PC-3 (cell line): Measurements from ENCODE around the gene C22orf39.

GRCh38 chr22:17972194-17973053, 51.9 kb downstream of the MICAL3 start:
- RAMPAGE, long total RNA, result no peak

GRCh38 chr22:18032336-18033067, 8.1 kb upstream of the MICAL3 start:
- RAMPAGE, long total RNA, result no peak

GRCh38 chr22:18057480-18058104, 20.2 kb upstream of the PEX26 start:
- RAMPAGE, long total RNA, result no peak

DNA sequence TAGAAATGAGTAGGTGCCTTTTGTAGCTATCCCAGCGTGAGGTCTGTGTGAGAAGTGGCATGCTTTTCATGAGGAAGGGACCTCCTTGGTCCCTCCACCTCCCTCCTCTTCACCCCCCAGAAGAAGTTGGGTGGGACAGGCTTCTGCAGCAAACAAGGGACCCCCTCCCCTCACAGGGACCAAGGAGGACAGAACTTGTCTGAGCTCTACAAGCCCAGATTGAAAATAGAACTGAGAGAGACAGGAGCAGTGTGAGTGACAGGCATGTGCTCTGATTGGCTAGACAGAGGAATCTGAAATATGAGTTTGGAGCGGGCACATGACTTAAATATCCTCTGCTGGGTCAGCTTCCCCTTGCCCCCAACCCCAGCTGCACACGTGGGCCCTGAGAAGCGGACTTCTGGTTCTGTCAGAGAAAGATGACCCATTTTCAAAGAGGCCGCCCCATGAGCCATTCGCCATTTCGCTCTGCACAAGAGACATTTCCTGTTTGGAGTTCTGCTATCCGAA, 5.2 kb downstream of the TUBA8 start:
- RAMPAGE, long total RNA, result no peak

DNA sequence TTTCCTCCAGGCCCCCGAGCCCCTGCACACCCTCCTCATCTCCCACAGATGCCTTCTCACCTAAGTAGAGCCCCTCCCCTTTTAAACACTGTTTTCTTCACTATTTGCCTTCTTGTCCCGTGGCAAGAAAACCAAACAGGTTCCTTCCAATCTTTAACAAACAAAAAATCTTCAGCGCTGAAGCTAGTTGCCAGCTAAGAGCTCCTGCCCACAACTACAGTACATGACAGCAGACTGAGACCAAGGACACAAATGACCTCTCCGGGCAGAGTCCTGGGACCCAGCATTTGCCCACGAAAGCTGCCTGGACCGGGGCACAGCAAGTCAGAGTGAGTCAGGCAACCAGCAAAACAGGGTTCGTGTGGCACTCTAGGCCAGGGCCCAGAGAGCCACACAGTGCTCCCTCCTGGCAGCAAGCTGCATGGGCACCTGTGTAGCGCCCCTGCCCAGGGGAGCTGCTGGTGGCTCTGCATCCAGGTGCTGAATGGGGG, 63.7 kb downstream of the DGCR2 start:
- RAMPAGE, long total RNA, result no peak

DNA sequence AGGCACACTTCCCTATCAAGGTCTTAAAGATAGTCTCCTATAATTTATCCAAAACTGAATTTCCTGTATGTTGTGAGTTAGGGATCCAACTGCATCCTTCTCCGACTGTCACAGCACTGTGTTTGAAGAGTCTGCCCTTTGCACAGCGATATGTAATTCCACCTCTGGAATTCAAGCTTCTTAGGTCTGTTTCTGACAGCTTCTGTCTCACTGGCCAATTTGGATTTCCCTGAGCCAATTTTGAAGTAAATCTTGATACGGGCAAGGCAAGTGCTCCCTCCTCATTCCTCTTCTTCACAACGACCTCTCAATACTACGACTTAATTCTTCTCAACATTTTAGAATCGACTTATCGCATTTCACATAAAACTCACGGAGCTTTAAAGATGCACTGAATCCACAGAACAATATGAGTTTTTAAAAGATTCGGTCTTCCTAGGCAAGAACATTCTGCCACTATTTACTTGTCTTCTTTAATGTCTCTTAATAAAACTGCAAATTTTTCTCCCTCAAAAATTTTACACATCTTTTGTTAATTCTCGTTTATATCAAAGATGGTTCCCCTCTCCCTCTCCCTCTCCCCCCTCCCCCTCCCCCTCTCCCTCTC, 39.0 kb downstream of the DGCR2 start:
- RAMPAGE, long total RNA, result no peak

- RAMPAGE, long total RNA, result no peak
These were observed 293 bp upstream of the DGCR2 start for GRCh38 chr22:19122514-19122895.

- RAMPAGE, long total RNA, result no peak
These were observed 6.6 kb downstream of the ESS2 start for GRCh38 chr22:19137831-19138298.

- RAMPAGE, long total RNA, result no peak
These were observed 883 bp downstream of the SLC25A1 start for GRCh38 chr22:19177584-19178122.

DNA sequence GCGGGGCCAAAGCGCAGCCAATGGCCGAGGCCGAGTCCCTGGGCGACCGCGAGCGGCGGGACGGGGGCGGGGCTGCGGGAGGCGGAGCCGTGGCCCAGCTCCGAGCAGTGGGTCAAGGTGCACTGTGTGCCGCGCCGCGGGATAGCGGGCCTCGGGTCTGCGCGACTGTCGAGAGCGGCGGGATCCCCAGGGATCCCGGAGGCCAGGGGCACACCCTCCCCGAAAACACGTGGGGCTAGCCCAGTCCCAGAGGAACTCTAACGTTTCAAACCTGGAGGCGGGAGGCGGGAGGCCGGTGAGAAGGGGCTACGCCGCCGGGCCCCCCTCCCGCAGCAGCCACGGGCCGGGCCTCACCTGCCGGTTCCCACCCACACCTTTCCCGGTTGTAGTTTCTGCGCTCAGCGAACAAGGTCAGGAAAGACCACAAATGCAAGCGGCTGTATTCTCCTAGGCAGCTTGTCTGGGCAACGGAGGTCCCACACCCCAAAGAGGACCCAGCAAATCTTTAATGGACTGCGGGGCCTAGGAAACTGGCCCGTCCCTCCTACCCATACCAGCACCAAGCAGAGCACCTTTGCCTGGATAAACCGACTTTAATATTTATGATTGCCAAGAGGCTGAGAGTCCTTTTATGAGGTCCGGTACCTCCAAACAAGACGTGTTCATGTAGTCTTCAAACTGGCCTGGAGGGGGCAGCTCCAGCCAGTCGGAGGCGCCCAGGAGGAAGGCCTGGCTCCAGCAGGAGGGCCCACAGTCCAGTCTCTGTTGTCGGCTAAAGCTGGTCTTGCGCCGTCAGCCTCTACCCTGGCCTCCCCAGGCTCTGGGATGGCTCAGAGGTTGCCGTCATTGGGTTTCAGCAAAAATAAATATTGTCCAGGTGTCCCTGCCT, 608 bp upstream of the SLC25A1 start:
- RAMPAGE, long total RNA, result no peak

DNA sequence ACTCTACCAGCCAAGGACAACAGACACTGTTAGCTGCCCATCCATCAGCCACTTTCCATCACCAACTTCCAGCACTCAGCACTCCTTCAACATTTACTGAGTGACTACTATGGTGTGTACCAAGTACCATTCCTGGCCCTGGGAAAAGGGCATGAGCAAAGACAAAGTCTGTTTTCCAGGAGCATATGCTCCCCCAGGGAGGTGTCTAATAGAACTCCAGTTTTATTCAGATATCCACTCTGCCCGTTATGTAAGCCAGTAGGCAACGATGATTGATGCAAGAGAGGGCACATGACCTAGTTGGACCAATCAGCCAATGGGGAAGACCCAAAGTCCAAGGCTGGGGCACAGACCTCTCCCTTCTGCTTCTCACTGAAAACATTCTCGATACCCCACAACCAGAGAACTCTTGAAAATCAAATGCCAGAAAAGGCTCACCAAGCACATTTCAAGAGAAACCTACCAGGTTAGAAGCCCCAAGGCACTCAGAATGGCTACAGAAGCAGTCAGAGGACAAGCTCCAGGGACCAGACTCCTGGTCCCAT, 7.5 kb downstream of the HIRA start:
- RAMPAGE, long total RNA, result no peak

DNA sequence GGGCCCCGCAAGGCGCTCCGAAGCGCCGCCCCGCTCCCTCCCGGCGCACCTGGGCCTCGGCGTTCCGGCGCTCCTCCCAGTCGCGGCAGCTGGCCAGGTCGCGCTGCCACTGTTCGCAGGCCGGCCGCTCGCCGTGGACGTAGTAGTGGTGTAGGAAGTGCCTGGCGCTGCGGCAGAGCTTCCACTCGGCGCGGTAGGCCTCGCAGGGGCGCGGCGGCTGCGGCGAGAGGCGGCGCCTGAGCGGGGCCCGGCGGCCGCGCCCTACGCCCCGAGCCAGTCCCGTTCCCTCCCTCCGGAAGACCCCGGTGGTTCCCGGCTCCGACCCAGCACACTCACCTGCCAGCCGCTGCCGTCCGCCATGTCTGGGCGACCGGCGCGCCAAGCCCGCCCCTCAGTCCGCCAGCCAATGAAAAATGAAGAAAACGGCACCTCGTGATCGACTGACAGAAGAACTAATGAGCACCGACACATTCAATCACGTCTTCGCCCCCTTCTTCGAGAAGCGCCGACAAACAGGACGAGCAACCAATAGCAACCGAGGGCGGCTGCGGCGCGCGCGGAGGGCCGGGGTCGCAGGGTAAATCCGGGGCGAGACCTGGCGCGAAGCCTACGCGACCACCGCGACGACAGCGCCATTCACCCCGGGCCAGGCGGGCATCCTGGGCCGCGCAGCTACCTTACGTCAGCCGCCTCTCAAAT, at the start of gene C22orf39:
TSS of gene C22orf39 (minus strand) at position 383 of the 699 bp plus-strand sequence.
- RAMPAGE, long total RNA, result start-site peak on the minus strand centred at position 378 of the sequence, 28 bp wide, 104 and 83 reads in 2 replicates

DNA sequence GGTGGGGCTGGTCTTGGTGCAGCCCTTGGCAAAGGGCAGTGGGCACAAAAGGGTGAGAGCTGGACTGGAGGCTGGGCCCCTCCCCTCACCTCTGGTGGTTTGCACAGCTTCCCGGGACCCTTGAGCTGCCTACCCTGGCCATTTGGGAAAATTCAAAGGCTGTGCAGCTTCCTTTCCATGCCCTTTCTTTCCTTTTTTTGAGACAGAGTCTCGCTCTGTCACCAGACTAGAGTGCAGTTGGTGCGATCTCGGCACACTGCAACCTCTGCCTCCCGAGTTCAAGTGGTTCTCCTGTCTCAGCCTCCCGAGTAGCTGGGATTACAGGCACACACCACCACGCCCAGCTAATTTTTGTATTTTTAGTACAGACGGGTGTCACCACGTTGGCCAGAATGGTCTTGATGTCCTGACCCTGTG, 3.1 kb downstream of the CLDN5 start:
- RAMPAGE, long total RNA, result no peak

GRCh38 chr22:19586927-19587177, 62.6 kb upstream of the CLDN5 start:
- RAMPAGE, long total RNA, result no peak

DNA sequence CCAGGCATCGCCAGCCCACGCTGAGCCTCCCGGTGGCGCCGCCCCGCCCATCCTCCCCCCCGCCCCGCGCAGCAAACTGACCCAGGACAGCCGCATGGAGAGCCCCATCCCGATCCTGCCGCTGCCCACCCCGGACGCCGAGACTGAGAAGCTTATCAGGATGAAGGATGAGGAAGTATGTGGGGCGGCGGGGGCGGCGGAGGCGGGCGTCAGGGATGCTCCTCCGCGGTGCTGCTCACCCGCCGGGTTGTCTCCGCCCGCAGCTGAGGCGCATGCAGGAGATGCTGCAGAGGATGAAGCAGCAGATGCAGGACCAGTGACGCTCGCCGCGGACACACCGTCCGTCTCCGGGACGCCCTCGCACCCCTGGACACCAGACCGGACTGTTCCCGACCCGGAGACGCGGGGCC, 1.2 kb upstream of the GP1BB start:
- RAMPAGE, long total RNA, result no peak

DNA sequence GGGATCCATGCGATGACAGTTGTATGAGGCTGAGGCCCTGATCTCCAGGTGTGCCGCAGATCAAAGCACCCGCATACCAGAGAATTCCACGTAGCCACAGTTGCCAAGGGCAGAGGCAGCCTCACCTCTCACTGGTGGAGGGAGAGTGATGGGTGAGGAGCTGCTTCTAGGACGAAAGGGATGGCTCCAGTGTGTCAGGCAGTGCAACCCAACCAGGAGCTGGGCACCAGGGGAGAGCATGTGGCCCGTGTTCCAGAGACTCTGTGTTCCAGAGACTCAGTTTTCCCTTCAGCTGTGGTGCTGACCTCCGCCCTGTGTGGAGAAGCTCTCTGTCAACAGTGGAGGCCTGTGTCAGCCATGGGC, 10.1 kb downstream of the TBX1 start:
- RAMPAGE, long total RNA, result no peak

DNA sequence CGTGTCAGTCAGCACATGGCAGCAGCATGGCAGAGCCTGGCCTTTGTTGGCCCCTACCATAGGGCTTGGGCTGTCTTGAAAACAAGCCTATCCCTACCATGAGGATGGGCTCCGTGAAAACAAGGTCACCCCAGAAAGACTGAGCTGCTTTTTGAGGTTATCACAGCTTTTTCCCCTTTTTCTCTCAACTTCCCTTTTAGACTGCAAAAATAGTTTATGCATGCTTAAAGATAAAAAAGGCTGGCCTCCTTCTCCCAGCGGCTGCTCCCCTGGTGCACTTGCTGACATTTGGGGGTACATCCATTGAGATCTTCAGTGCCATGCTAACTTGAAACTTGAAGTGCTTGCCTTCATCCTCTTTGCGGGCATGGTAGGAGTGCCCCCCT, 2.0 kb downstream of the TANGO2 start:
- RAMPAGE, long total RNA, result no peak

DNA sequence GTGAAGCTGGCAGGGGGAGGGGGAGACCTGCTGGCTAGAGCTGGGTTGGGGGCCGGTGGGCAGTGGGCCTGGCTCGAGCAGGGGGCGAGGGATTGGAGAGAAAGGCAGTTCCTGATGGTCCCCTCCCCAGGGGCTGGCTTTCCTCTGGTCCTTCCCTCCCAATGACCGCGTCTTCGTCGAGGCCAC, 12.0 kb downstream of the TANGO2 start:
- RAMPAGE, long total RNA, result no peak

GRCh38 chr22:20067366-20067842, 12.6 kb upstream of the DGCR8 start:
- RAMPAGE, long total RNA, result no peak

DNA sequence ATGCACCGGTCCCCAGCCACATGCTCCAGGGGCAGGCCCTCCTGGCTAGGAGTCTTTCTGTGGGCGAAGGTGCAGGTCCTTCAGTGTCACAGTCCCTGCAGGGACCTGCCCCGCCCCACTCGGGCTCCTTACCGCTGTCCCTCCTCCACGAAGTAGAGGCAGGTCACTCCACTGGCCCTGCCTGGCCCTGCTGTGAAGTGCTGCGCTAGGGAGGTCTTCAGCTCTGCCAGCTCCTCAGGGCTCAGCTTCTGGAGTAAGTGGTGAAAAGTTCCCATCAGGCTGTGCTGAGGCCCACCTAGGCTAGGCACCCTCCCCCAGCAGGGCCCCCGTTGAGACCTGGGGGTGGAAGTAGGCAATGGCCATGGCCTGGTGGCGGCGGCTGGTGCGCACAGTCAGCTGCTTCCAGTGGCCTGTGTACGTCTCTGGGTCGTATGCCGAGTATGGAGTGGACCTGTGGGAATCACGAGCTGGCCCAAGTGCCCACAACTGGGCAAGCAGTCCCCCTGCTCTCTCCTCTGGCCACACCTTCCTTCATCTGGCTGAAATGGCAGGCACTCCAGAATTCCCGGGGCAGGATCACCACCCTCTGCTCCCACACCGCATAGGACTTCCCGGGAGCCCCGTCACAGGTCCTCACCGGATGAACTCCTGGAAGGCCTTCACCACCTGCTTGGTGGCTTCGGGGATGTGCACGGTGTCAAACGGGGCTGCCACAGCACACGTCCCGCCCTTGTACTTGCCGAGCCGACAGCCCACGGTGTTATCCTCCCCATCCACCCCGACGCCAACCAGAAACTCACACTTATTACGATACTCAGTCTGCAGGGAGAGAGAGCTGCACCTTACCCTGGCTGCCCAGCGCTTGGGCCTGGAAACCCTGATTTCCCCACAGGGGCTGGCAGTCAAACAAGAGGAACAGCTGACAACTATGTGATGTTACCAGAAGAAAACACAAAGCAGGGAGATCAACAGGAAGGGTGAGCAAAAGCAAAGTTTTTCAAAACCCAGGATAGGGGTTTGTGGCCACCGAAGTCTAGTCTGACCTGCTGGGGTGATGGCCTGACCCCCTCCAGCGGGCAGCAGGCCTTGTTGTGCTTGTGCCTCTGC, 922 bp upstream of the RANBP1 start:
- RAMPAGE, long total RNA, result no peak